Thyroid gland (tissue), 7 donors: Measurements from ENCODE around the genes EXOSC9 and SPATA5.

- PRO-cap, 2 experiments, result peak in 1 of 2 experiments; most common plus-strand start chr4:119209284 (in 1); most common minus-strand start chr4:119209191 (in 1)
- RAMPAGE, long total RNA, 5 experiments, result no peak in any of the 5 experiments
Measured at GRCh38 chr4:119209059-119209421, 3.5 kb upstream of the USP53 start.

DNA sequence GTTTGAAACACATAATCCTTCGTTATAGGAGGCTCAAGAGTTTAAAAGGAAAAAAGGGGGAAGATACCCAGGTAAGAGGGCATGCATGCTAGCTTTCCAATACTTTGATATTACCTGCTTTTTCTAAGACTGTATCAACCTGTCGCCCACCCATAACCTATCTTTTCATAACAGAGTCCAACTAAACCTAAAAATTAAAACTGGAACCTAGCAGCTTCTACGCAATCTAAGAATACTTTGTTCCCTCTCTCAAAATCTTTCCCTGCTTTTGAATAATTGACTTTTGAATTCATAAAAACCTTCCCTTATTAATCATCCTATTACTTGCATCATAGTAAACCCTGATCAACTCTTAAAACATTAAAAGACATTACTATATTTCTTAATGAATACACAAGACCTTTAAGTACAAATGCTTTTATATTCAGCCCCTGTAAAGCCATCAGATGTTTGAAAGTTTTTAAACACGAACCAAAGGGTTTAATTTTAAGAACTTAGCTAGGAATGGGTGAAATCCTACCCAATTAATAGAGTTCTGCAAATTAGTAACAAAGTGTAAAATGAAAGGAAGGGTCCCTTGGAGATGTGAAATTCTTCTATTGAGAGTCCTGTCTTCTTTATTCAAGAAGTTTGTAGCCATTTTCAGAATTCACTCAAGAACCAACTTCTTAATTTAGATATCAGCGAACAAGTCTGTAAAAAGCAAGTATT is 2.2 kb downstream of the C4orf3 start:
- PRO-cap, 2 experiments, result no peak in any of the 2 experiments
- RAMPAGE, long total RNA, 5 experiments, result no peak in any of the 5 experiments

DNA sequence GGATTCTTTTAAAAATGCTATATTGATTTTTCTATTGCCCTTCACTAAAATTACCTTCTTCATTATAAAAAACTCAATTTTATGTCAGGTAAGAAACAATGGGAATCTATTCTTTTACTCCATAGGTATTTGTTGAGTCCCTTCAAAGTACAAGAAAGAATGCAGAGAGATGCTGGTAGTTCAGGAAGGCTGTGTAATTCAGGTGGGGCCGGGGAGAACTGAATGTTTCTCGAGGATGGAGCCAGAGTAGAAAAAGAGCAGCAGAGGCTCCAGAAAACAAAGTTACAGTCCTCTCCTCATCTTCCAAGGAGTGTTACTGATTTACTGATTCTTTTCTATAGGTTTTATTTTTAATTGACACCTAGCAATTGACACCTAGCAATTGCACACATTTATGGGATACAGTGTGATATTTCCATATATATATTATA is 137.7 kb downstream of the PDE5A start:
- PRO-cap, 2 experiments, result no peak in any of the 2 experiments
- RAMPAGE, long total RNA, 5 experiments, result no peak in any of the 5 experiments

DNA sequence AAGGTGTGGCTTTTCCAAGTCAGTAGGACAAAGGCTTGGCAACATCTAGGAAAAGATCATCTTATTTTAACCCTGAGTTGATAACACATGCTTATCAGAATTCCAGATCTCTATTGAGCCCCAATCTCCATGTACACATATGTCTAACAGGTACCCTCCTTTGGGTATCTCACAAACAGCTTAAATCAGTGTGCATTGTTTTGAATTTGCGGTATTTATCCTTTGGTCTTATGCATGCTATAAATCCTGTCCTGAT is 166.5 kb downstream of the PRDM5 start:
- PRO-cap, 2 experiments, result peak in 1 of 2 experiments; most common plus-strand start position 64 of the sequence (in 1)
- RAMPAGE, long total RNA, 5 experiments, result no peak in any of the 5 experiments

DNA sequence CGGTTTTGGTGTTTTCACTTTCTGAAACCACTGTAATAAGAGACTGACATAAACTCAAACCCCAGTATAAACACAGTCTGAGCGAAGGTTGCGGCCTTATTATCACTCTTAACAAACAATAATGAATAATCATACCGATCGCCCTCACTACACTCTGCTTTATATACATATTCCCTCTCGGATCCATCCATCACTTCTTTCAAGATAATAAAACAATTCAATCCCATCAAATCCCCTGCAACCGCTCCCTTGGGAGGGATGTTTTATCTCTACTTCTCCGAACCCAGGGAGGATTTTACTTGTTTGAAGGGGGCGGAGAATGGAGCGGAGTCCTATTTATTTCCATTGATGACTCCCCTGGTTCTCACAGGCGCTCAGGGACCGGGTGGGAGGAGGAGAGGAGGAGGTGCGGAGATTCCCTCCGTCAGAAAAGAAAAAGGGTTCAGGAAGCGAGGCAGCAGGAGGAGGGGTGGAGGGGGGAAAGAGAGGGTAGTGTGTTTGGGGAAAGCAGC is 2.2 kb downstream of the NDNF start:
- PRO-cap, 2 experiments, result peak in 1 of 2 experiments; most common plus-strand start position 367 of the sequence (in 1)
- RAMPAGE, long total RNA, 5 experiments, result no peak in any of the 5 experiments

- PRO-cap, 2 experiments, result no peak in any of the 2 experiments
- RAMPAGE, long total RNA, 5 experiments, result no peak in any of the 5 experiments
Measured at GRCh38 chr4:121183321-121183855, 19.3 kb upstream of the TNIP3 start.

GRCh38 chr4:121216354-121216746 is 52.2 kb upstream of the TNIP3 start:
- PRO-cap, 2 experiments, result no peak in any of the 2 experiments
- RAMPAGE, long total RNA, 5 experiments, result no peak in any of the 5 experiments

DNA sequence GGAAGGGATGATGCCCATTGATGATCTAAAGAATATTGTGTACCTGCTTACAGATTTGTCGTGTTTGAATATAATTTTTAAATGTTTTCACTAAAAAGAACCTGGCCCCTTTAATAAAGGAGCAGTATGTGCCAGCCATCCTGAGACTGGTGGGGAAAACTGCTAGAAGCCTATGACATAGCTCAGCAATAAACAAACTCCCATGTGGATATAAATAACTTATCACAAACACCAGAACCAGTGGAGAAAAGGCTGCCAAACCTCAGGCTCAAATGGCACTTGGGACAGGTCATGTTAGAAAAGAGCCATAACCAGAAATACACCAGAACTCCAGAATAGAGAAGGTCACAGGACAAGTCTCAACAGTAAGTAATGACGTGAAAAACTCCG is 11.6 kb upstream of the QRFPR start:
- PRO-cap, 2 experiments, result no peak in any of the 2 experiments
- RAMPAGE, long total RNA, 5 experiments, result no peak in any of the 5 experiments

DNA sequence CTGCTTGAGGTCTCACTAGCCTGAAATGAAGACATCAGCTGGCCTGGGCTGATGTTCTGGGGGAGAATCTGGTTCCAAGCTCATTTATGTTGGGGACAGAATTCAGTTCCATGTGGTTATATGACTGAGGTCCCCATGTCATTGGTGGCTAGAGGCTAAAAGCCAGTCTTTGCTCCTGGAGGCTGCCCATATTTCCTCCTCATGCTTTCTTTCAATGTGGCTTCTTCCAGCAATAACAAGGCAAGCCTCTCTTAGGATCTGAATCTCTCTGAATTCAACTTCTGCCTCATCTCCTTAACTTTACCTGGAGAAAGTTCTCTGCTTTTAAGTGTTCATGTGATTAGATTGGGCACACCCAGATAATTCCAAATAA is 22.0 kb upstream of the QRFPR start:
- PRO-cap, 2 experiments, result no peak in any of the 2 experiments
- RAMPAGE, long total RNA, 5 experiments, result no peak in any of the 5 experiments

DNA sequence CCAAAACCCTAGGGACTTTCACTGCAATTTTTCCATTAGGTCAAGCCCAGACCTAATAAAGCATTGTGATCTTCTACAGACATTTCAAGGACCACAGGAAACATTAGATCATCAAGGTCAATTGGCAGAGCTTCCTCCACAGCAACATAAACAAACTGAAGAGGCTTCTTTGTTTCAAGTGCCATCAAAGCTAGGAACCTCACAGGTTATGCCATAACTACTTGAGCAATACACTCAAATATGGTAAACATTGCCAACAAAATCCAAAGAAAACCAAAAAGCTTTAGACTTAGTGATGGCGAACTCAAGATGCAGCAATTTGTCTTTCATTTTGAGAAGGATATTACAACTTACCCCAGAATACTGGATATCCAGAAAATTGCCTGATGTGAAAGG is 144.8 kb downstream of the ANXA5 start:
- PRO-cap, 2 experiments, result no peak in any of the 2 experiments
- RAMPAGE, long total RNA, 5 experiments, result no peak in any of the 5 experiments

GRCh38 chr4:121669472-121669785 is 27.4 kb downstream of the ANXA5 start:
- PRO-cap, 2 experiments, result no peak in any of the 2 experiments
- RAMPAGE, long total RNA, 5 experiments, result no peak in any of the 5 experiments

- PRO-cap, 2 experiments, result peak in 1 of 2 experiments; most common plus-strand start chr4:121800828 (in 1)
- RAMPAGE, long total RNA, 5 experiments, result no peak in any of the 5 experiments
Measured at GRCh38 chr4:121800284-121800926, 718 bp upstream of the EXOSC9 start.

GRCh38 chr4:121800927-121801830 is at the start of gene EXOSC9:
EXOSC9 (plus strand) TSS chr4:121801323.
- PRO-cap, 2 experiments, result peak in 2 of 2 experiments; most common plus-strand start chr4:121801346 (in 2); most common minus-strand start chr4:121801259 (in 2)
- RAMPAGE, long total RNA, 5 experiments, result start-site peak on the plus strand in 3 of 5 experiments, at chr4:121801340-121801385 at its widest, 165 to 283 reads per replicate

- PRO-cap, 2 experiments, result no peak in any of the 2 experiments
- RAMPAGE, long total RNA, 5 experiments, result no peak in any of the 5 experiments
Measured at GRCh38 chr4:121950011-121950735, 1.7 kb downstream of the TRPC3 start.

DNA sequence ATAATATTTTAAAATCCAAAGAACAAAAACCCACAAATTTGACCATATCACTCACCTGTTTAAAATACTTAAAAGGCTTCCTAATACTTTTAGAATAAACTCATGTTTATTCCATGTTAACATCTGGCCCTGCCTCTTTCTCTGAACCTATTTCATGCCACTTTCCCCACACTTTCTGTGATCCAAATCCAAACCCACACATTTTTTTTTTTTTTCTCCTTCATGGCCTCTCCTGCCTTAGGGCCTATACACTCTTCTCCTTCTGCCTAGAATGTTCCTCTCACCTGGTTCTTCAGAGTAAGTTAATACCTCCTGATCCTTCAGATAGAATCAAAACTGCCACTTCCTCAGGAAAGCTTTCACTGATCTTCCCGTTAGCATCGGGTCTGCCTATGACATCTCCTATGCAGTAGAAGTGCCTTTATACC is 84.1 kb upstream of the TRPC3 start:
- PRO-cap, 2 experiments, result no peak in any of the 2 experiments
- RAMPAGE, long total RNA, 5 experiments, result no peak in any of the 5 experiments

GRCh38 chr4:122239435-122240364 is 87.6 kb downstream of the BLTP1 start:
- PRO-cap, 2 experiments, result no peak in any of the 2 experiments
- RAMPAGE, long total RNA, 5 experiments, result no peak in any of the 5 experiments

- PRO-cap, 2 experiments, result no peak in any of the 2 experiments
- RAMPAGE, long total RNA, 5 experiments, result no peak in any of the 5 experiments
Measured at GRCh38 chr4:122316199-122317041, 62.4 kb upstream of the ADAD1 start.

DNA sequence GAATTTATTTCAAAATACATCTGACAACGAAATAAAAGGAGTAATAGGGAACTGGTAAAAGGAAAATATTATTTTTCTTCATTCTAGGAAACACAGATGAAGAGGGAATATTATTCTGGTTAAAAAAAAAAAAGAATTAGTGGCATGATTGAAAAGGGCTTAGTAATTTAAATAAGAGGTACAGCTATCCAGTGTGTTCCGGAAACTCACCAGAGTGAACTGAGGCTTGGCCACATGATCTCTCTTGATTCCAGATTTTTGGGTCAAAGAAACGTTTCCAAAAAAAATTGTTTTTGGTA is 28.1 kb upstream of the FGF2 start:
- PRO-cap, 2 experiments, result no peak in any of the 2 experiments
- RAMPAGE, long total RNA, 5 experiments, result no peak in any of the 5 experiments

DNA sequence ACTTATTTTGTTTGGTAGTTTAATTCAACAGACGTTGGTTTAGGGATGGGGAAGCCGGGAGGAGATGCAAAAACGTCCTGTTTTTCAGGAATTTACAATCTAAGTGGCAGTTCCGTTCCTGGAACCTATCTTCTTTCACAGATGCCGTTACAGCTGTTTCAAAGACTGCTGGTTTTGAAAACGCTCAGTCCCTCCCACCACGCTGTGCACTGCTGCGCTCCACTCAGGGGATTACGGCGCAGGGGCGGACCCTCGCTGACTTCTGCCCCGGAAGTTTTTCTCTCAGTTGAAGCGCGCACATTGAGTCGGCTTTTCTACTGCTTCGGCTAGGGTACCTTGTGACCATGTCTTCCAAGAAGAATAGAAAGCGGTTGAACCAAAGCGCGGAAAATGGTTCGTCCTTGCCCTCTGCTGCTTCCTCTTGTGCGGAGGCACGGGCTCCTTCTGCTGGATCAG is at the start of gene SPATA5:
Gene SPATA5 (plus strand): TSS at position 280 of the 456 bp plus-strand sequence.
- PRO-cap, 2 experiments, result peak in 2 of 2 experiments; most common plus-strand start position 285 of the sequence (in 2); most common minus-strand start position 206 of the sequence (in 1)
- RAMPAGE, long total RNA, 5 experiments, result start-site peak on the plus strand in 2 of 5 experiments, centred at positions 294 to 297 of the sequence, 99 to 208 reads per replicate

DNA sequence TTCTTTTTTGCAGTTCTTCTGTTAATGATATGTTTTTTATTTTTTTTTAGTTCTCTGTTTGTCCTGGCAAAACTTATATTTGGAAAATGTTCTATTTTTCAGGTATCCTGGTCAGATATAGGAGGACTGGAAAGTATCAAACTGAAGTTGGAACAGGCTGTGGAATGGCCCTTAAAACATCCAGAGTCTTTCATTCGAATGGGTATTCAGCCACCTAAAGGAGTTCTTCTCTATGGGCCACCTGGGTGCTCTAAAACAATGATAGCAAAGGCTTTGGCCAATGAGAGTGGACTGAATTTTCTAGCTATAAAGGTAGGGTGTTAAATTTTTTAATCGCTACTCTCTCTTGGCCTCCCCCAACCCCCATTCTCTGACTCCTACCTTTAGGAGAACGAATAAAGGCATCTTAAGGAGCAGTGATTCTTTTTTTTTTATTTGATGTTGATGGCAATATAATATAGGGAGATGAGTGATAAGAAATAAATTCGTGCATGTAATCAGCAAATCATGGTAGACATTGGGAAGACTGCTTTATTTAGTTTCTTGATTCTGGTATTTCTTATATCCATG is 105.3 kb downstream of the SPATA5 start:
- PRO-cap, 2 experiments, result no peak in any of the 2 experiments
- RAMPAGE, long total RNA, 5 experiments, result no peak in any of the 5 experiments